Fibroblast of the aortic adventitia (primary cell): Measurements from ENCODE around the genes UROC1 and TXNRD3.

GRCh38 chr3:126157206-126157599 is 23.2 kb downstream of the ALDH1L1 start:
- CAGE, long polyA plus RNA: no peak

- CAGE, long polyA plus RNA: no peak
Observed at GRCh38 chr3:126345454-126346489, 11.4 kb downstream of the KLF15 start.

DNA sequence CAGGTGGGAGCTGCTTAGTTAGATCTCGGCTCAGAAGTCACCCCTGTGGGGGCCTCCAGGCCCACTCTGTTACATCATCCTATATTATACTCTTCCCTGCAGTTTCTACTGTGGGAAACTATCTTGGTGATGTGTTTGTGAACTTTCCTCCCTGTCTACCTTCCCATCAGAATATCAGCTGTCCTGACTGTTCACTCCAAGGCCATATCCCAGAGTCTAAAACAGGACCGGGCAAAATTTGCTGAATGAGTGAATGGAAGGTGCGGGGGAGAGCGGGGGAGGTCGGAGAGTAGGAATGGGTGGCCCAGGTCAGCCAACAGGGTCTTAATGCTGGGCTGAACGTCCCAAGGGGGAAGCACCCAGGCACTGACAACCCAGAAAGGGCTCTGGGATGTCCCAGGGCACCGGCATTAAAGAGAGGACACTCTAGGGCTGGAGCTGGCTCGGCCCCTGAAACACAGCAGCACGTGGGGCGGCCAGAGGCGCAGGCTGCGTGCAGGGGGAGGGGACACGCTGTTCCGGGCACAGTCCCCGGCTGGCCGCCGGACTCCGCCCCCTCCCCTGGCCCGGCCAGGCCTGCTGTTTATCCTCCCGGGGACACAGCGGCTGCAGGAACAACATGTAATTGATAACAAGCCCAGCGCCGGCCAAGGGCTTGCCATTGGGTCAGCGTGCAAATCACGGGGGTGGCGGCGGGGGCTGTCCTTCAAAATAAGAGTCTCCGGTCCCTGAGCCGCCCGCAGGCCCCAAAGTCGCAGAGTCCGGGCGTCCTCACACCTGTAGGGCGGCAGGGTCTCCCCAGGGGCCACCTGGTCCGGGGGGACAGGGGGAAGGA is 1.5 kb downstream of the KLF15 start:
- CAGE, long polyA plus RNA: no peak

GRCh38 chr3:126441409-126442082 is 34.1 kb downstream of the ZXDC start:
- CAGE, long polyA plus RNA: no peak

GRCh38 chr3:126449114-126449914 is 26.4 kb downstream of the ZXDC start:
- CAGE, long polyA plus RNA: no peak

DNA sequence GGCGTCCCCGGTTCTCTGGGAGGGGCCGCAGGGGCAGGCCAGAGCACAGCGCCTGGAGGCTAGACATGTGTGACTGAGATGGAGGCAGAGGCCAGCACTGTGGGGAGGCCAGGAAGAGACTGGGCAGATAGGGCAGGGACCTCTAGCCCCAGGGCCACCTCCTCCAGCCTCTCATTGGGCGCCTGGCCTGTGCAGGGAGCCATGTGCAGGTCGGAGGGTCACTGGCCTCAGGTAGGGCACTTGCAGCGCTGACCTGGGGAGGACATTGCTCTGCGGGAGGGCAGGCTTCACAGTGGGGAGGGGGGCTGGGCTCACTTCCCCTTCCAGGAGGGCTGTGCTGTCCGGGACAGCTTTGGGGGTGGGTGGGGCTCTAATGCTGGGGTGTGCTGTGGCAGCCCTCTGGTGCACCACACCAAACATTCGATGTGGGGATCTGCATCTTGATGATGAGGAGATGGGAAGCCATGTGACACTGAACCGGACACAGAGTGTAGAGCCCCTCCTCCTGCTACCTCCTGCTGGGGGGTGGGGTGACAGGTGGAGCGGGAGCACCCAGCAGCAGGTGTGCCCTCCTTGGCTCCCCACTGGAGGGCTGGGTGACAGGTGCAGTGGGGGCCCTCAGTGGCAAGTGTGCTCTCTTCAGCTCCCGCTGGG is at the start of gene UROC1:
TSS of gene UROC1 (minus strand) at position 121 of the 654 bp plus-strand sequence.
- CAGE, long polyA plus RNA: no peak

- CAGE, long polyA plus RNA: no peak
Observed at GRCh38 chr3:126604076-126604763, 45.5 kb upstream of the C3orf22 start.

DNA sequence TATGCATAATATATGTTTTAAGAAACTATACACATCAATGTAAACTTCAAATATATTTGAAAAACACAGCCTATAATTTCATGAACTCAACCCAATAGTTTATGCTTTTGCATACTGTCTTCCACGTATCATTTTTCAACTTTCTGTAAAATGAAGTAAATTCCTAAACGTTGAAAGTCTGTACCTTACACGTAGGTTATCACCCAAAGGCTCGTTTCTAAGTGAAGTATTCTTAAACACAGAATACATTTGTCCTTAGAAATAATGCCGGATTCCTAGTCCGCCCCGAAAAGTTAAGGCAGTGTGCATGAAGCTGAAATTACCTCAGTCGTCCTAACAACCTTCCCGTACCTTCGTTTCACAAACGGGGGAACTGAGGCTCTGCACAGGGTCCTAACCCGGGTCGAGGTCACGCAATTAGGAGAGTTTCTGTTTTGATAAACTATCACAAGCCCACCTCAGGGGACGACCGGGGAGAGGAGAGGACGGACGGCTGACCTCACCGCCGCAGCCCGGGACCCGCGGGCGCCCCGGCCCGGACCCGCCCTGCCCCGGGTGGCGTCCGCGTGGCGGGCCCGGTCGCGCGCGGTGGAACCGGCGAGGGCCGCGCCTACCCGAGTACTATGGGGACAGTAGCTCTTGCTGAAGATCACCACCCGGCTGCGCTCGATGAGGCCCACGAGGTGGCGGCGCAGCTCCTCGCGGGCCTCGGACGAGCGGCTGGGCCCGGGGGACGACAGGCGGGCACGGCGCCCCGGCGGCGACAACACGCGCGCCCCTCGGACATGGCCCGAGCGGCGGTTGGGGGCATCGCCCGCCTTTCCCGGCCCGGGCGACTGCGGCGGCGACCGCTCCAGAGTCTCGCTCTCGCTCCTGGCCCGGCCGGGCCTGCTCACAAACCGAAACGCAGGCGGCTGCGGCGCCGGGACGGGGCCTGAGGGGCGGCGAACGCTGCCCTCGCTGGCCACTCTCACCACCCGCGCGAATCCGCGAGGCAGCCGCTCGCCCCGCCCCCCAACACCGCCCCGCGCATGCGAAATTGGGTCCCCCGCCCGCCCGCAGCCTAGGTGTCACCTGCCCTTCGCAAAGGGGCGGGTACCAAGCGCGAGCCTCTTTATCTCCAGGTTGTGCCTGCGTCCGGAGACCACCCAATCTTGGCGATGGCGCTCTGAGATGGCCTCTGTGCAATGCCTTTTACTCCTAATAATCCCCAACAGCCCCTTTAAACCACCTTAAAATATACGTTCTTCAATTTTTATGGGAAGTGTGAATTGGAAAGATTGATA is at the start of gene TXNRD3:
TSS of gene TXNRD3 (minus strand) at position 991 of the 1,286 bp plus-strand sequence.
- CAGE, long polyA plus RNA: no peak

GRCh38 chr3:126746132-126747072 is 42.4 kb downstream of the CHCHD6 start:
- CAGE, long polyA plus RNA: no peak

DNA sequence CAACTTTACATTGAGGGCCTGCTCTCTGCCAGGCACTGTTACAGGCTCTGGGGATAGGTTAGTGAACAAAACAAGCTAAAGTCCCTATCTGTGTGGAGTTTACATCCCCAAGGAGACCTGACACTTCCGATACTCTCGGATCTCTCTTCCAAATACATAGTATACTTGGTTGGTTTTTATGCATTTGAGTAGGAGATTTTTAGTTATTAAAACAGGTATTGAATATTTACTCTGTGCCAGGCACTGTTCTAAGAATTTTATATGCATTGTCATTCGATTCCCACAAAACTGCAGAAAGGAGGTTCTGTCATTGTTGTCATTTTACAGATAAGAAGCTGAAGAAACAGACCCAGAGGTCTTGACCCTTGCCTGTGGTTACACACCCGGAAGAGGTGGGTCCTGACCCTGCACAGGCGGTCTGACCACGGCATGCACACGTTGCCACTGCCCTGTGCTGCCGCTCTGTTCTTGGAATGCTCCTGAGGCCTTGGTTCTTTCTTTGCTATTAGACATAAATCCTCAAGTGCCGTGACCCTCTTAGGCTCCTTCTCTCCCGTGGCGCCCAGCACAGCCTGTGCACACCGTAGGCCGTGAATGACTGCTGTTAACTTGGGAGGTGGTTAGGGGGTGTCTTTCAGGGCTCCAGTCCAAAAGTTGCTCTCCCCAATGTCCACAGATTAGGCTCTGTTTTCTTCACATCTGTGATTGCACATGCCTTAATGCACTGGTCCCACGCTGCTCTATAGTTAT is 74.2 kb upstream of the PLXNA1 start:
- CAGE, long polyA plus RNA: no peak

GRCh38 chr3:127226934-127227617 is 34.1 kb downstream of the PRR23E start:
- CAGE, long polyA plus RNA: no peak

GRCh38 chr3:127536436-127537427 is 53.8 kb downstream of the TPRA1 start:
- CAGE, long polyA plus RNA: no peak

- CAGE, long polyA plus RNA: no peak
Observed at GRCh38 chr3:127674124-127675028, 1.6 kb downstream of the ABTB1 start.

DNA sequence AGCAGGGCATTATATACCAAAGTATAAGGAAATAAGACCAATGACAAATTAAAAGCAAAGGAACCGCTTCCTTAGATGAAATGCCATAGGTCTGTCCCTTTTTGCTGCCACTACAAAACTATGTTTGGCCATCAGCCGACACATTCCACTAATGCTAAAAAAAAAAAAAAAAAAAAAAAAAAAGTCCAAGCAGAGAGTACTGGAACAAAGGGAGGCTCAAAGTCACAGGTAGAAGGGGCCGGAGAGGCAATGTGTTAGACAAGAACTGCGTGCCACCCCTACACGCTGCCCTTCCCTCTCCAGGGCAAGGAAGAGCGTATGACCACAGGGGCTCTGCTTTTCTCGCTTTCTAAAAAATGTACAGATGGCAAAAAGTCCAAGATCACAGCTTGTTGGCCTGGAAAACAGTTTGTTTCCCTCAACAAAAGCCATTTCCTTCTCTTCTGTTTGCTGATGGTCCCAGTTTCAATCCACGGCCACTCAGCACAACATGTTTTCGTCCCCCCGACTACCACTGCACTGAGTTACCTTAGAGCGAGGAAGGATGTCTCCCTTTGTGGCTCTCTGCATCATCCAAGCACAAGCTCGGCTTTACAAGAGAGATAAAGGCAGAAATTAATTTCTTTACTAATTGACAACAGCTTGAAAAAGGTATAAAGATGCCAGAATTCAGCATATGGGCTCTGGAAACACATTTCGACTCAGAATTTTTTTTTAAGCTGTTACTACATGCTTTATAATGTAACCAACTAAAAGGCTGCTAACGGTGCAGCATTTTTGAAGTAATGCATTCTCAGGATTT is 70.9 kb downstream of the ABTB1 start:
- CAGE, long polyA plus RNA: no peak

DNA sequence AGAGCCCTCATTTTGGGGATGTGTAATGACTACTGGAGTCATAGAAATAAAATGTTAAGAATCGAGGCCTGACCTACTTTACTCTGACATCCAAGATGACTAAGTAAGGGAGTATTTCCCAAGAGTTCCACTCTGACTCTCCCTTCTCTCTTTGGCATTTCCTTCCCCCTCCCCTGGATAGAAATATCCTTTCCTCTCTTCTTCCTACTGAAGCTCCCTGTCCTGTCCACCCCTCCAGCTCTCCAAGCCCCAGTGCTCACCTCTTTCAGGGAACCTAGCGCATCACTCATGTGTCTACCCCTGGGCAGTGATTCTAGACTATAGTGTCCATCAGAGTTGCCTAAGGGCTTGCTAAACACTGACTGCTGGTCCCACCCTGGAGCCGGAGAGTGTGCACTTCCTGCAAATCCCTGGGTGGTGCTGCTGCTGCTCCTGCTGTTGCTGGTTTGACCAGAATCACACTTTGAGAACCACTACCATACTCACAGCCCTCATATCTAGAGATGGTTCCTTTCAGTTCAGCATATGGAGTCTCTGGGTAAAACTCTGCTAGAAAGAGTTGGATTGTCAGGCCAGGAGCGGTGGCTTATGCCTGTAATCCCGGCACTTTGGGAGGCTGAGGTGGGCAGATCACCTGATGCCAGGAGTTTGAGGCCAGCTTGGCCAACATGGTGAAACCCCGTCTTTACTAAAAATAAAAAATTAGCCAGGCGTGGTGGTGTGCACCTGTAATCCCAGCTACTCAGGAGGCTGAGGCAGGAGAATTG is 53.6 kb downstream of the MGLL start:
- CAGE, long polyA plus RNA: no peak

DNA sequence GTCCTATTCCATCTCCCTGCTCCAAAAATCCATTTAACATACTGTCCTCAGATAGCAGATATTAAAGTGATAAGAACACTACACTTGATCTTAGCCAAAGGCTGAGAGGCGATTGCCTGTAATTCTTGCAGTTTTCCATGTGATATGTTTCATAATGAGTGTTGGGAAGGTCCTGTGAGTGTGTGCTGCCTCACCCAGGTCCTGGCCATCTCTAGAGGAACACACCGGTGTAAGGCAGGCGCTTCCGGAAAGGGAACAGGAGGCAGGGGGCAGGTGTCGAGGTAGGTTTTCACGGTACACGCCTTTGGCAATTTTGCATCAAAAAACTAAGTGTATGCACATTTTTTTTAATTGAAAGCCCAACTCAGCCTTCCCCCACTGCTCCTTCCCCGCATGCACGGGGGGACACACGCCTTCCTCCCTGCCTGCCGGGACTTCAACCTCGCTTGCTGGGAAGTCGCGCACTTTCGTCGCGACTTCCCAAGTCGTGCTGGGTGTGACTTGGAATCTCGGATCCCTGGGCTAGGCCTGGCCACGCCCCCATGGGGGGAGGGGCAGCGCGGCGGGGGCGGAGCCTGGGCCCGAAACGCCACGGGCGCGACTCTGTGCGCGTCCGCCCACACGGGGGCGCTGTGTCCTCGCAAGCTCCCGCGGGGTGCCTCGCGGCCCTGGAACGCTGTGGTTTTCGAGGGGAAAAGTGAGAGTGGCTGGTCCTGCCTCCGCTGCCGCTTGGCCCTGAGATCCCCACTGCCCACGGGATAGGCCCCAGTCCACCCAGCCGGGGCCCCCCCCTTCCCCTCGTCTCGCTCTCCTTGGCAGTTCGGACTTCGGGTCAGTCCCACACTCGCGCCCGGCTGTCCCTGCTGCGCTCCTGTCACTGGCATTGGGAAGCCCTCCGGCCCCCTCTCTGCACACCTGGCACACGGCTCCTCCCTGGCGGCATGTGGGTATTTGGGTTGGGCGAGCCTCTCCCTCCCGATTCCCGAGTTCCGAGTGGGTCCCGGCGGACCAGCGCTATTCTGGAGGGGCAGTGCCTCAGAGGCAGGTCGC is 23.2 kb downstream of the SEC61A1 start:
- CAGE, long polyA plus RNA: no peak

- CAGE, long polyA plus RNA: no peak
Observed at GRCh38 chr3:128113918-128114345, 9.7 kb downstream of the RUVBL1 start.

DNA sequence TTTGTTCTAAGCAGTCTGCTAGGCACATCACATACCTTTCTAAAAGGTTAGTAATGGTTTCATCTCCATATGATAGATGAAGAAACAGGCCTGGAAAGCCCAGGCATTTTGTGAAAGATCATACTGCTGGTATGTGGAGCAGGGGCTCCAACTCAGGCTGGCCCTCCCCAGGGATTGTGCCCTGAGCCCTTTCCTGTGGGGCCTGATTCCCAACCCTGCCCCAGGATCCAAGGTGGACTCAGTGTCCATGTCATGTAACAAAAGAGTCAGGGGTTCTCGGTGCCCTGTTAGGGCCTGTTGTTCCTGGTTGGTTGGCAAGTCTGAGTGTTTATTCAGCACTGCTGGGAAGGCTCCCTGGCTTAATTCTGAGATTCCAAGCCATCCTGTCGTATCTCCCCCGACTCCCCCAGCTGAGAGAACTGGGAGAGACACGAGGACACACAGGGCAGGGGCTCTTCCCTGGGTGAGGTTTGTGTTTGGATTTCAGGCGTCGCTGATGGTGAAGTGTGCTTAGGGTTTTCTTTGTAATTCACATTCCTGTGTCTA is 78.2 kb downstream of the EEFSEC start:
- CAGE, long polyA plus RNA: no peak

DNA sequence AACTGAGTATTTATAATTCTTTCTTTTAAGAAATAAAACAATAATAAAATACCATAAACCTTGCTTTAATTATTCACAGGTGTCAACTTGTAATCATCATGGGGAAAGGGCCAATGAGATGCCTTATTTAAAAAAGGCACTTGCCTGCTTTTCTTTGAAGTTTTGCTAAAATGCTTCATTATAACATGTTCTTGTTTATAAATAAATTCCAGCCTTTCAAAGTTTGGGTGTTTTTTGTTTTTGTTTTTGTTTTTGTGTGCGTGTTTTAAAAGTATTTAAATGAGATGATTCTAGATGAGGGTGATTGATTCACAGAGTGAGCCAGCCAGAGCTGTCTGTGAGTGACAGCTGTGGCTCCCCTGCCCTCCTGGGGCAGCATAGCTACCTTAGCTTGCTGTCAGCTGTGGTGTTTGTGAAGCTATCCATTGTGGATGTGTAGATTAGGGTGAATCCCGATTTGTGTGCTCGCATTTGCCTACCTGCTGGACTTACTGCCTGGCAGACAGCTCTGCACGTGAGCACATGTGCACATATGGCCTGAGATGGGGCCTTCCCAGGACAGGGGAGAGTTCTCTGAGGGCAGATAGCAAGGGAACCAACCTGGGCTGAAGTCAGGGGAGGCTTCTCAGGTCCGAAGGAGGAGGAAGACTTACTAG is 124.1 kb downstream of the EEFSEC start:
- CAGE, long polyA plus RNA: no peak

- CAGE, long polyA plus RNA: no peak
Observed at GRCh38 chr3:128357975-128358379, 108.7 kb downstream of the DNAJB8 start.